ENCODE measurements around a stretch of chr13.

DNA sequence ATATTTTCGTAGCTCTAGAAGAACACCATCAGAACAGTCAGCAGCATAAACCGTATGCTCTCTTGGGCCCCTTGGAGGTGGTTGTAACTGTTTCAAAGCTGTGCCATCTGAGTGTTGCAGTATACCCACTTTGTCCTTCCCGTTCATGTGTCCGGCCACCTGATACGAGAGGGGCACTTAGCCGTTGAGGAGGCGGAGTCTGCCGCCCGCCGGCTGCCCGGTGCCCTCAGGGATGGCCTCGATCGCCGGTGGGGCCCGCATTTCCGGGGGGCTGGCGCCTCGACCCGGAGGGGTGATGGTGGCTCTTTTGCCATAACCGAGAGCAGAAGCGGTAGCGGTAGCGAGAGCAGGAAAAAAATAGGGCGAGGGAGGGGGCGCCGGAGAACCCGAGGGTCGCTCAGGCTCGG, 342.8 kb upstream of the SGCG start:
- PRO-cap, 2 experiments, result no peak in any of the 2 experiments

- PRO-cap, 2 experiments, result no peak in any of the 2 experiments
These were observed 40.6 kb downstream of the SACS start for GRCh38 chr13:23392845-23393304.

GRCh38 chr13:23618269-23618718, 48.1 kb downstream of the TNFRSF19 start:
- PRO-cap, 2 experiments, result no peak in any of the 2 experiments

GRCh38 chr13:23695701-23696486, 125.7 kb downstream of the TNFRSF19 start:
- PRO-cap, 2 experiments, result no peak in any of the 2 experiments

- PRO-cap, 2 experiments, result no peak in any of the 2 experiments
These were observed 94.6 kb downstream of the MIPEP start for GRCh38 chr13:23794502-23795159.

GRCh38 chr13:24070602-24071069, 89.9 kb upstream of the SPATA13 start:
- PRO-cap, 2 experiments, result no peak in any of the 2 experiments

DNA sequence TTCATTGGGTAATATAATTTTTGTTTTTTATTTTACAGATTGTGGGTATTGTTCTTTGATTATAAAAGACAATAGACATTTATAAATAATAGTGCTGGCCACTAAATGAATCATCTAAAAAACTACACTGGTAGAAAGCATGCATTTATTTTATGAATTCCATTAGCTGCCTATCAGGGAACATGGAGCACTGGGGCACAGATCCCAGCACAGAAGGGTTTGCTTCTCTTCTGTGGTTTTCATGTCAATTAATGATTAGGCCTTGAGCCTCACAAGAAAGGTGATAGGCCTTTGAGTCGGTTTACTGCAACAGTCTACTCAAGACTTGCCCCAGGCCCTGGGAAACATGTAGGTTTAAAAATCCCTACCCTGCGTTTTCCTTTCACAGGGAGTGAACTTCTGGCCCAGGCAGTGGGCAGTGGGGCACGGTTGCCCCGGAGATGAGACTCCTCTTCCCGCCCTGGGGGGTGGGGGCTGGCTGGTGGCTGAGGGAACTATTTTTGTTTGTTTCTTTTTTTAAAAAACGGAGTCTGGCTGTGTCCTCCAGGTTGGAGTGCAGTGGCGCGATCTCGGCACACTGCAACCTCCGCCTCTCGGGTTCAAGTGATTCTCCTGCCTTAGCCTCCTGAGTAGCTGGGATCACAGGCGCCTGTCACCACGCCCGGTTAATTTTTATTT, 637 bp upstream of the SPATA13 start:
- PRO-cap, 2 experiments, result no peak in any of the 2 experiments

- PRO-cap, 2 experiments, result no peak in any of the 2 experiments
These were observed 22.2 kb downstream of the SPATA13 start for GRCh38 chr13:24182776-24183142.

GRCh38 chr13:24186286-24186675, 25.8 kb downstream of the SPATA13 start:
- PRO-cap, 2 experiments, result no peak in any of the 2 experiments

GRCh38 chr13:24241853-24242578, 67.4 kb upstream of the C1QTNF9 start:
- PRO-cap, 2 experiments, result no peak in any of the 2 experiments

DNA sequence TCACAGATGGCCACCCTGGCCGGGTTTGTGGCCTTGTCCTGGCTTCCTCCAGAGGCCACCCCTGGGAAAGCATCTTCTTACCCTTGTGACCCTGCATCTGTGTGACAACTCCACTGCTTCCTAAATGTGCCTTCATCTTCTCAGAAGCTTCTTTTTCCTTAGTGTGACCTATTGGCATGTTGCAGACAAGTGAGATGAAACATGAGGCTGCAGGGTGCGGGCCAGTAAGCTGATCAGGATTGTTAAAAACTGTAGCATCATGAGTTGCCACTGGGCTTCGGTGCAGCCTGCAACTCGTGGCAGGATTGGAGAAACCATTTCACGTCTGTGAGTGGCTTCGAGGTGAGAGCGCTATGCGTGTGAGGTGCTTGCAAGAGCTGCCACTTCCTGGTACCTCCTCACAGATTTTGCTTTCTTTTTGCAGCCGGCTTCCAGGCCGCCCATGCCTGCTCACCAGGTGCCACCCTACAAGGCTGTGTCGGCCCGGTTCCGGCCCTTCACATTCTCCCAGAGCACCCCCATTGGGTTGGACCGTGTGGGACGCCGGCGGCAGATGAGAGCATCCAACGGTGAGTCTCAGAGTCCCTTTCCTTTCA, 58.0 kb upstream of the C1QTNF9 start:
- PRO-cap, 2 experiments, result no peak in any of the 2 experiments

- PRO-cap, 2 experiments, result peak in 1 of 2 experiments; most common plus-strand start chr13:24286349 (in 1)
These were observed 23.2 kb upstream of the C1QTNF9 start for GRCh38 chr13:24286107-24286642.

GRCh38 chr13:24288369-24288735, 21.0 kb upstream of the C1QTNF9 start:
- PRO-cap, 2 experiments, result peak in 1 of 2 experiments; most common plus-strand start chr13:24288570 (in 1)

- PRO-cap, 2 experiments, result no peak in any of the 2 experiments
These were observed 20.5 kb upstream of the C1QTNF9 start for GRCh38 chr13:24288736-24289460.

DNA sequence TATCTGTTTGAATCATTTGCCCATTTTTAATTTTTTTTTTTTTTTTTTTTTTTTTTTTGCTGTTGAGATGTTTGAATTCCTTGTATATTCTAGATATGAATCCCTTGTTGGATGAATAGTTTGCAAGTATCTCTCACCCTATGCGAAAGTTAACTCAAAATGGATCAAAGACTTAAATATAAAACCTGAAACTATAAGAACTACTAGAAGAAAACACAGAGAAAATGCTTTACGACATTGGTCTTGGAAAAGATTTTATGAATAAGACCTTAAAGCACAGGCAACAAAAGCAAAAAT, 23.6 kb downstream of the C1QTNF9 start:
- PRO-cap, 2 experiments, result no peak in any of the 2 experiments

- PRO-cap, 2 experiments, result no peak in any of the 2 experiments
These were observed 43.1 kb downstream of the PARP4 start for GRCh38 chr13:24469456-24469870.

GRCh38 chr13:24502512-24503054, 10.0 kb downstream of the PARP4 start:
- PRO-cap, 2 experiments, result no peak in any of the 2 experiments

DNA sequence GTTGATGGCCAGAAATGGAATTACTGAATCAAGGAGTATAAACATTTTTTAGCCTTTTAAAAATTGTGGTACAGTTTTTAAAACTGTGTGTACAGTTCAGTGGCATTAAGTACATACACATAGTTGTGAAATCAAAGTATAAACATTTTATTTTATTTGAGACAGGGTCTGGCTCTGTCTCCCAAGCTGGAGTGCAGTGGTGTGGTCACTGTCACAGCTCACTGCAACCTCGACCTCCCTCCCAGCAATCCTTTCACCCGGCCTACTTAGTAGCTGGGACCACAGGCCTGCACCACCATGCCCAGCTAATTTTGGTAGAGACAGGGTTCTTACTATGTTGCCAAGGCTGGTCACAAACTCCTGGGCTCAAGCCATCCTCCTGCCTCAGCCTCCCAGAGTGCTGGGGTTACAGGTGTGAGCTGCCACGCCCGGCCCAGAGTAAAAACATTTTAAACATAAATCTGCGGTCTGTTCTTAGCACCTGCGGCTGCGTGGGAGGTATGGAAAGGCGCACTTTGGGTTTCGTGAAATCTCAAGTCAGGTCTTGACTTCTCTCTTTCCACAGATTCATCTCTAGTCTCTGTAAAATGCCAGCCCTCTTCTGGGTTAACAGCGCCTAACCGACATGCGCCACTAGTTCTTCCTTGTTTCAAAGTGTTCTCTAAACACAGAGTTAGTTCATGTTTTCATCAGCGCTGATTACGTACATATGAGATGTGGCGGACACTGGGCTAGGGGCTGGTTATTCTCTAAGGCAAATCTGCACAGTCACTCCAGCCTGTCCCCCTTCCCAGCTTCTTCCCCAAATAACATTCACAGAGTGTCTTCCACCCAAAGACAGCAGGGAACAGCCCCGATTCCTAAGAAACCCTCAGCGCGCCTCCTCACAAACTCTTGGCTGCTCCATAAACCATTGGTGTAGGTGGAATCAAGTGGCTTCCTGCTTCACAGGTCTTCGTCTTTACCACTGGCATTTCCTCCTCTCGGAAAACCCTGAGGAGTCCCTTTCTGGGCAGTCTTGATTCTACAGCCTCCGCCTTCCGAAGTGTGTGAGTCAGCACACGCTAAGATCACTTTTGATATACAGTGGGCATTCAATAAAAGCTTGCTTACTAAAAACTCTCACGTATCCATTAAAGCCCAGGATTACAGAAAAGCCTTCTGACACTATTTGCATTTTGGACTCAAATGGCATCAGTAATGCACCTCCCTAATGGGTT, 1.5 kb downstream of the PARP4 start:
- PRO-cap, 2 experiments, result peak in 2 of 2 experiments; most common plus-strand start position 988 of the sequence (in 2); most common minus-strand start position 575 of the sequence (in 2)

GRCh38 chr13:24606015-24606385, 74.2 kb upstream of the ATP12A start:
- PRO-cap, 2 experiments, result no peak in any of the 2 experiments

- PRO-cap, 2 experiments, result no peak in any of the 2 experiments
These were observed 53.6 kb upstream of the ATP12A start for GRCh38 chr13:24626558-24627018.